Heart (tissue), 3 donors: ENCODE results near the gene COL16A1.

DNA sequence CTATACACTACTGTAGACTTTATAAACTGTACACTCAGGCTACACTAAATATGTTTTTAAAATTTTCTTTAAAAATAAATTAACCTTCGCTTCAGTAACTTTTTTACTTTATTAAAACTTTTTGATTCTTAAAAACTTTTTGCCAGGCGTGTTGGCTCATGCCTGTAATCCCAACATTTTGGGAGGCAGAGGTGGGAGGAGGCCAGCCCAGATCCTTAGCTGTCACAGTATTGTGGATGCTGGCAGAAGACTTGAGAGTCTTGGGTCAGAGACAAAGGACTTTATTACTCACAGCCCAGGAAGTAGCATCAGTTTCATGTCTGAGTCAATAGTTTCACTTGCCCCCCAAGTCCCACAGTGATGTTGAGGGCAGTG, 11.8 kb upstream of the HCRTR1 start:
- RAMPAGE, long total RNA, 2 experiments: no peak in any of the 2 experiments

DNA sequence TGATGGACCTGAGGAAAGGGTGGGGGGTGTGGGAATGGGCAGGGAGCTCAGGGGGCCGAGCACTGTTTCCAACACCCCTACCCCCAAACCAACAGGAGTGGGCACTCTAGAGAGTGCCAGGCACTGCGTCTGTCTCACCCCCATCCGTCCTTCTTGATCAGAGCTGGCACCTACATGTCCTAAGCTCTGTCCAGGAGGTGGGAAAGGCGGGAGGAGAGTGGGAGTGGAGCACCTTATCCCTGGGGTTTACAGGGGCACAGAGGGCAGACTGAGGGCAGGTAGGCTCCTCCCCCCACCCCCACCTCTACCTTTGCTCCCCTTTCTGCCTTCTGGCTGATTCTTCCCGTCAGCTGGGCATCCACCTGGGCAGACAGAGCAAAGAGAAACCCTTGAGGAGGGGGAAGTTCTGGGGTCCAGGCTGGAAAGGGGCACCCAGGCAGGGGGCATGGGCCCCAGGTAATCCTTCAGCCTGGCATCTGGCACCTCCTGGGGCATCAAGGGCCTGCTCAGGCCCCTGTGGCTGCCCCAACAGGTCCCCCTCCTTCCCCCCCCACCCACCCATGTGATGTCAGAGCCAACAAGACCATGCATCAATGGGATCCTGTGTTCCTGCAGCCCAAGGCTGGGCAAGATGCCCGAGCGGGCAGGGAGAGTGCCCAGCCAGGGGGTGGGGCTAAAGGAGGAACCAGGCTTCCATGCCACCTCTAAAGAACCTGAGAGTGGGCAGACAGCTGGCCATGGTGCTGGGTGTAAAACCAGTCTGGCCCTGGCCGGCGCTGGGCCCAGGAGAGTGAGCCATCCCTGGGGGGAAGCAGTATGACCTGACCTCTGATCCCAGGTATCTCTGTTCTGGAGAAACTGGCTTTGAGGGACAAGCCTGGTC, 7.8 kb downstream of the COL16A1 start:
- RAMPAGE, long total RNA, 2 experiments: no peak in any of the 2 experiments

DNA sequence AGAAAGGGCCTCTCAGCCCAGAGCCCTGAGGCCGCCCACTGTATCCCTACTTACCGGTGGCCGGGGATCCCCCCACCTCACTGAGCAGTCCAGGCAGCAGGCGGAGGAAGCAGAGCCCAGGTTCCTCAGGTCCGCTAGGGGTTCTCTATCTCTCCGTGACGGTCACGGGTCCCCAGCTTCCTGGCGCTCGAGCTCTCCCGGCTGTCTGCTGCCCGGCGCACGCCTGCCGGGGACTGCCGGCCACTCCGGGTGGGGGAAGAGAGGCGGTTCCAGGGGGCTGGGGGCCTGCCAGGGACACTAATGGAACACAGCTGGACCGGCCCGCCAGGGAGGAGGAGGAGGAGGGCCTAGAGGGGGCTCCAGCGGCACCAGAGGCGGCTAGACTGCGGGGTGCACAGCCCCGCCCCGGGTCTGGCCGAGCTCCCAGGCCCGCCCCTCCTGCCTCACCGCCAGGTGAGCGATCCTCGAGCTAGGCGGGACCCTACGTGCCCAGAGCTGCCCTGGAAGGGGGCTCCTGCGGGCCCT, at the start of gene COL16A1:
COL16A1 (minus strand) TSS at position 235 of the 525 bp plus-strand sequence.
- RAMPAGE, long total RNA, 2 experiments: start-site peak on the minus strand in 2 of 2 experiments, centred at positions 178 to 228 of the sequence, 81 to 157 reads per replicate

DNA sequence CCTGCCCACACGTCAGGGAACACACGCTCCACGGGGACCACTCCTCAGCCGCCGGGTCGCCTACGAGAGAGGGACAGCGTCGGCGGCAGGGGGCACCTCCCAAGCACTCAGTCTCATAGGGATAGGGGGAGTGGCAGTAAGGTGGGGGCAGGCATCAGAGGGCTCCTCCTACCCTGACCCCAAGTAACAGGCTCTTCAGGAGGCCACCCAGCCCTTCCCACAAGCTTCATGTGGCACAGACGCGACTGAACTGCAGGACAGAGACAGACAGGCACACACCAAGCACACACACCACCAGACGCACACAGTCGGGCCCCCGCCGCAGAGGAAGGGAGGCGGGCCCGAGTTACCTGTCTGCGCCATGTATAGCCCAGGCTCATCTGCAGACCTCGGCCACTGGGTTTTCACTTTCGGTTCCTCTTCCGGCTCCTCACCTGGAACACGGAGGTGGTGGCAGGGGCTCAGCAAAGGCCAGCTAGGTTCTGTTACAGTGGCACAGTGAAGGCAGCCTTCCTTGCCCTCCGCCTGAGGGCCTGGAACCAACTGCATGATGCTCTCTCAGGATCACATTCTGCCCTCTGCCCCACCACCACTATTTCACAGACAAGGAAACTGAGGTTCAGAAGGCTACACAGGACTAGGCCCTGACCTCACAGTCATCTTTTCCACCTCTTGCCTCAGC, 19.7 kb downstream of the ADGRB2 start:
- RAMPAGE, long total RNA, 2 experiments: no peak in any of the 2 experiments

- RAMPAGE, long total RNA, 2 experiments: no peak in any of the 2 experiments
Observed at GRCh38 chr1:31881109-31881606, 57.0 kb downstream of the PTP4A2 start.

DNA sequence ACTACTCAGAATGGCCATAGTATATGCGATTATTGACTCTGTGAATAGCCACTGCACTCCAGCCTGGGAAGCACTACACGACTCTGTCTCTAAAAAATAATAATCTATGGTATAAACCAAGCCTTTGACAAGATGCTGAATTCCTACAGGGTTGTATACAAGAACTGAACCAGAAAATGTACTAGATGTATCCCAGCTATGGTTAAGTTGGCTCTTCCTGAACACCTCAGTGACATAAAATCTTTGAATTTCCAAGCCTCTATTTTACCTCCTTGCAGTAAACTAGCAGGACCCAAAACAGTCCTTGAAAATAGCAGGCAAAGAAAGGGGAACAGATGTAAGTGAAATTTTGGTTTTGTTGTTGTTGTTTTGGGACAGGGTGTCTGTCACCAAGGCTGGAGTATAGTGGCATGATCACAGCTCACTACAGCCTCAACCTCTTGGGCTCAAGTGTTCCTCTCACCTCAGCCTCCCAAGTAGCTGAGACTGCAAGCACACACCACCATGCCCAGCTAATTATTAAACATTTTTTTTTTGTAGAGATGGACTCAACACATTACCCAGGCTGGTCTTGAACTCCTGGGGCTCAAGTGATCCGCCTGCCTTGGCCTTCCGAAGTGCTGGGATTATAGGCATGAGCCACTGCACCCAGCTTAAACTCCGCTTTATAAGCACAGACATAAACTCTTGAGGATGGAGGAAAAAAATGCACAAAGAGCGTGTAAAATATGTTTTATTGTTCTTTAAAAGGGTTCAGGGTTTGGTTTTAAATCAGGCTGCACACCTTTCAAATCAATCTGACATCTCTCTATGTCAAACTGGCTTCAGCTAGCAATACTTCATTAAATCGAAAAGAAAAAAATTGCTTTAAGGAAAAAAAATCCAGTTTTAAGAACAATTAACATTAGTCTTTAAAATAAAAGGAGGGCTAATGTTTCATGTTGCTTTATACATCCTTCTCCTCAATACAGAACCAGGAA, 32.2 kb downstream of the PTP4A2 start:
- RAMPAGE, long total RNA, 2 experiments: no peak in any of the 2 experiments

- RAMPAGE, long total RNA, 2 experiments: no peak in any of the 2 experiments
Observed at GRCh38 chr1:32003616-32003815, 10.2 kb upstream of the KHDRBS1 start.

- RAMPAGE, long total RNA, 2 experiments: no peak in any of the 2 experiments
Observed at GRCh38 chr1:32127403-32127870, 19.6 kb downstream of the KPNA6 start.

DNA sequence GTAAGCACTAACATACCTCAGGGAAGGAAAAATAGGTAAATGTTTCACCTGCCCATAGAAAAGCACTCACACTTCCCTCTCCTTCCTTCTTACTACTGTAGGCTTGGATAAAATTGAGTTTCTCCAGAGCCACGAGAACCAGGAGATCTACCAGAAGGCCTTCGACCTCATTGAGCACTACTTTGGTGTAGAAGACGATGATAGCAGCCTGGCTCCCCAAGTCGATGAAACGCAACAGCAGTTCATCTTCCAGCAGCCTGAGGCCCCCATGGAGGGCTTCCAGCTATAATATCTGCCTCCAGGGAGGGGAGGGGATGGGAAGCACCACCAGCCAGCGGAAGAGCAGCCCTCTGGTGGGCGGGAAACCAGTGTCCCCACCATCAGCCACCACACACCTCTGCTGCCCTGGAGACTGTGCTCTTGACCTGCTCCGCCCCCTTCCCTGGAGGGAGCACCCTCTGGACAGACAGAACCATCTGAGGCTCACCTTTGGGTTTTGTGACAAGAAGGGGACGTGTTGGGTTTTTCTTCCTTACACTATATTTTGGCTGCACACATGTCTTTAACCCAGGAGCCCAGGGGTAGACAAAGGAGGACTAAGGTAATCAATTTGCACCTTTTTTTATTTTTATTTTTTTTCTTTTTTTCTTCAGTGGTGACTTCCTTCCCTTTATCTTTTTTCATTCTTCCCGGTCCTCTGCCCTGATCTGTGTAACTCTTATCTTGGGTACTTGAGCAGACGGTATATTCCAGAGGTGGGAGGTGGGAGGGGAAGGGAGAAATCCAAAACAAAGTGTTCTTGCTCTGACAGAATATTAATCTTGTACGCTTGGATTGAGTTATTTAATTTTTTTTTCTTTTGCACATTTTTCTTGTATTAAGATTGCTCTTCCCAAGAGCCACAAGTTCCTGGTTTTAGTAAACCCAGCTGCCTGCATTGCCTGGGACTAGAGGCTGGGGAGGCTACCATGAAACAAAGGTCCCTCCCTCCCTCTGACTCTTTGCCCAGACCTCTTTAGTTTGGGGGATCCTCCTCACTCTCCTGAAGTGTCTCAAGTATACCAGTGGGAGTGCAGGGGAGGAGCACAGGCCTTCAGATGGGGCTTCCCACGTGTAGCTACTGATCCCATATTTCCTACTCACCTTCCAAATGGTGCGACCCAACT, 8.5 kb upstream of the TXLNA start:
- RAMPAGE, long total RNA, 2 experiments: no peak in any of the 2 experiments

DNA sequence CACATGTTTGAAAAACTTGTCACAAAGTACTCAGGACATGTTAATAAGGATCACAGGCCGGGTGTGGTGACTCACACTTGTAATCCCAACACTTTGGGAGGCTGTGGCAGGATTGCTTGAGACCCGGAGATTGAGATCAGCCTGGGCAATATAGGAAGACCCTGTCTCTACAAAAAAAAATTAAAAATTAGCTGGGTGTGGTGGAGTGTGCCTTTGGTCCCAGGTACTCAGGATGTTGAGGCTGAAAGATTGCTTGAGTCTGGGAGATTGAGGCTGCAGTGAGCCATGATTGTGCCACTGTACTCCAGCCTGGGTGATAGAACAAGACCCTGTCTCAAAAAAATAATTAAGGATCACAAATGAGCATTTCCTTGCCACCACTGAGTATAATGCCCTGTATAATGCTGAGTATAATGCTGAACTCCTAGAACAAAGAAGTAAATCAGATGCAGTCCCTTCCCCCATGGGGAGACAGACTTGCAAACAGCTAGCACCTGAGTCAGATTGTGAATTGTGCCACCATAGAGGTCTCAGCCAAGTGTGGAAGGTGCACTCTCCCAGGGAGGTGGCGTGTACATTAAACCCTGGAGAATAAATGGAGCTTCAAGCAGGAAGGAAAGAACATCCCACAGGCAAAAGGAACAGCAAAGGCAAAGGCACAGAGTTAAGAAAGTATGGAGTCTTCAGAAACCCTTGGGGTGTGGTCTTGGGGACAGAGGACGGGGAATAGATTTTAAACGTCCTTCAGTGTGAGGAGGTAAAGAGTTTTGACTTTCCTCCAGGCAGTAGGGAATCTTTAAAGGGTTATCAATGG, 5.4 kb downstream of the EIF3I start:
- RAMPAGE, long total RNA, 2 experiments: no peak in any of the 2 experiments

- RAMPAGE, long total RNA, 2 experiments: no peak in any of the 2 experiments
Observed at GRCh38 chr1:32339414-32340008, 3.5 kb upstream of the MARCKSL1 start.

DNA sequence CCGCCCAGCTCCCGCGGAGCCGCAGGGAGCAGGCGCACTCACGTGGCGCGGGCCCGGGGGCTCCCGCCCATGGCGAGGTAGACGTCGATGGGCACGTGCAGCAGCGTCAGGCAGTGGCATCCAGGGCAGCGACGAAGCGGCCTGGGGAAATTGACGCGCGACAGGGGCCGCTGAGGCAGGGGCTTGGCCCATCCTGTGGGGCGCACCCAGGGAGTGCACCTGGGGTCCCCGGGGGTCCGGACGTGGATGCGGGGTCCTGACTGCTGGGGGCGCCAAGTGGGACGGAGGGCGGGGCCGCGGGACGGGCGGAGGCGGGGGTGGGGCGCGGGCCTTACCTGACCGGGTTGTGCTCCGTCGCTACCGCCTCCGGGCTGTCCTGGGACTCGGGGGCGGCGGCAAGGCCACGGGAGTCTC, 883 bp downstream of the FAM229A start:
- RAMPAGE, long total RNA, 2 experiments: no peak in any of the 2 experiments

- RAMPAGE, long total RNA, 2 experiments: no peak in any of the 2 experiments
Observed at GRCh38 chr1:32736893-32737651, 4.6 kb upstream of the KIAA1522 start.

DNA sequence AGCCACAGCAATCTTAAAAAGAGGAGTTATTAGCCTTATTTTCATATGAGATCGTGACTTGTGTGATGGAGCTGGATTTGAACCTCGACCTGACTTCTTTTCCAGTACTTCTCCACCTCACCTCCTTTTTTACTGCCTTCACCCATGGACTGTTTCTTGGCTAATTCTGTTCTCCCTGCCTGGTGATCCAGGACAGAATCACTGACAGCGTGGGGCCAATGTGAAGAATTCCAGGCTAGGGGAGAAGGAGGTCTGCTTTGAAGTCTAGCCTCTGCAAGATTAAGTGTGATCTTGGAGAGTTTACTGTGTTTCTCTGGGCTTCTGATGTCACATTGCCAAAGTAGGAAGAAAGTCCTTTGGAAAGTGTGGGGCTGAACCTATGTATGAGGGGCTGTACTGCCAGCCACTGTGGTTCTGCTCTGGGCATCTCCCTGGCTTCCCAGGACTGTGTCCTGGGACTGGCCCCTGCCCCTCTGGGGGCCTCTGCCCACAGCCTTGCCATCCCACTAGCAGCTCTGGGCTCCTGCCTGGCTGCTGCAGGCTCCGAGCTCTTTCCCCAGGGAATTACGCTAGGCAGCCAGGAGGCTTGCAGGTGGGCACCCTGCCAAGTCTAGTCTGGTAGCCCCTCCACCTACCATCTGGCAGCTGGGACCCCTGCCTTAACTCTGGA, 23.3 kb downstream of the KIAA1522 start:
- RAMPAGE, long total RNA, 2 experiments: no peak in any of the 2 experiments

DNA sequence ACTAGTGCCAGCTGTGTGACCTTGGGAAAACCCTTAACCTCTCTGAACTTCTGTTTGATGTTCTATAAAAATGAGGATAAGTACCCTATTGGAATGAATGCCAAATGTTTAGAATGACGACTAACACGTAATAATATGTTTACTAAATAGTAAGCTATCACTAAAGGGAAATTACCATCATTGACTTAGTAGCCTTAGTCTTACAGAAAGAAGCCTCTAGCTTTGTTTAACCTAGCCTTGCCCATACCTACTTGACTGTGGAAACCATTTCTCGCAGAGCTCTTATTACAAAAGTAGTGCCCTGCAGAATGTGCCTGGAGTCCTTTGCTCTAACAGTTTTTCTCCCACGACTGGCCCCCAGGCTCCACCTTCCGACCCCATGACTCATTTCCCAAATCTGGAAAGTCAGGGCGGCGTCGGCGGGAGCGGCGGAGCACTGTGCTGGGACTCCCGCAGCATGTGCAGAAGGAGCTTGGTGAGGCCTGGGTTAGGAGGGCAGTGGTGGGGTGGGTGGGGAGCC, 27.7 kb downstream of the KIAA1522 start:
- RAMPAGE, long total RNA, 2 experiments: no peak in any of the 2 experiments

DNA sequence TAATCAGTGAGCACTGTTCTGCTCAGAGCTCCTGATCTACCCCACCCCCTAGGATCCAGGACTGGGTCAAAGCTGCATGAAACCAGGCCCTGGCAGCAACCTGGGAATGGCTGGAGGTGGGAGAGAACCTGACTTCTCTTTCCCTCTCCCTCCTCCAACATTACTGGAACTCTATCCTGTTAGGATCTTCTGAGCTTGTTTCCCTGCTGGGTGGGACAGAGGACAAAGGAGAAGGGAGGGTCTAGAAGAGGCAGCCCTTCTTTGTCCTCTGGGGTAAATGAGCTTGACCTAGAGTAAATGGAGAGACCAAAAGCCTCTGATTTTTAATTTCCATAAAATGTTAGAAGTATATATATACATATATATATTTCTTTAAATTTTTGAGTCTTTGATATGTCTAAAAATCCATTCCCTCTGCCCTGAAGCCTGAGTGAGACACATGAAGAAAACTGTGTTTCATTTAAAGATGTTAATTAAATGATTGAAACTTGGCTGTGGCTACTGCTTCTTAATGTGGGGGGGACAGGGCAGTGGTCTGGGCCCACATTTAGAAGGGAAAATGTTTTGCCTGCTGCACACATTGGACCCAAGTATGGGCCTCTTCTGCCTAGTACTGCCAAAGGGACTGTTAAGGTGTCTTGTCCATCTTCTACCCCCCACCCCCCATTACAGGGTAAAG, 33.0 kb downstream of the KIAA1522 start:
- RAMPAGE, long total RNA, 2 experiments: no peak in any of the 2 experiments

GRCh38 chr1:32894511-32895100, 6.6 kb downstream of the TMEM54 start:
- RAMPAGE, long total RNA, 2 experiments: no peak in any of the 2 experiments

DNA sequence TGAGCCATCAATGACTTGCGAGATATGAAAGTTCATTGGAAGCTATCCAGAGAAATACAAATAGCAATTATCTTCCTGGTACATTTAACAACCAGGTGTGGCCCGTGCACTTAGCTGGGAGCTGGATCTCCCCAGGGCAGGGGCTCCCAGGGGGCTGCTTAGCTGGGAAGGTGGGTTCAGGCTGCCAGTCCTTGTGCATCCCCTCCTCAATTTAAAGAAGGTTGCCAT, 3.6 kb upstream of the TMEM54 start:
- RAMPAGE, long total RNA, 2 experiments: no peak in any of the 2 experiments

GRCh38 chr1:32912648-32913151, 11.5 kb upstream of the TMEM54 start:
- RAMPAGE, long total RNA, 2 experiments: no peak in any of the 2 experiments

GRCh38 chr1:32972696-32973511, 8.3 kb upstream of the RNF19B start:
- RAMPAGE, long total RNA, 2 experiments: no peak in any of the 2 experiments